ENCODE measurements around the genes ZNF146, ZNF790, ZNF793 and ZNF573.

GRCh38 chr19:36155496-36156834 lies 3.7 kb upstream of the COX7A1 start:
- RRBS, result no CpG with 5 or more reads among the region's 18 CpGs

DNA sequence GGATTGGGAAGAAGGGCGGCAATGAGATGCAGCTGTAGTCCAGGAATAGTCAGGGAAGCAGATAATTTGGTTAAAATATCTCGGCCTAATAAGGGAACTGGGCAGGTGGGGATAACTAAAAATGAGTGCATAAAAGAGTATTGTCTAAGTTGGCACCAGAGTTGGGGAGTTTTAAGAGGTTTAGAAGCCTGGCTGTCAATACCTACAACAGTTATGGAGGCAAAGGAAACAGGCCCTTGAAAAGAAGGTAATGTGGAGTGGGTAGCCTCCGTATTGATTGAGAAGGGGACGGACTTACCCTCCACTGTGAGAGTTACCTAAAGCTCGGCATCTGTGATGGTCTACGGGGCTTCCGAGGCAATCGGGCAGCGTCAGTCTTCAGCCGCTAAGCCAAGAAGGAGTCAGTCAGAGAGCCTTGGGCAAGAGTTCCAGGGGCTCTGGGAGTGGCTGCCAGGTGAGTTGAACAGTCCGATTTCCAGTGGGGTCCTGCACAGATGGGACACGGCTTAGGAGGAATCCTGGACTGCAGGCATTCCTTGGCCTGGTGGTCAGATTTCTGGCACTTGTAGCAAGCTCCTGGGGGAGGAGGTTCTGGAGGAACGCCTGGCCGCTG lies 6.2 kb upstream of the COX7A1 start:
- RRBS, result no CpG with 5 or more reads among the region's 14 CpGs

GRCh38 chr19:36158922-36159247 lies 6.6 kb upstream of the COX7A1 start:
- RRBS, result no CpG with 5 or more reads among the region's 5 CpGs

GRCh38 chr19:36159248-36160319 lies 7.3 kb upstream of the COX7A1 start:
- RRBS, result no CpG with 5 or more reads among the region's 24 CpGs

DNA sequence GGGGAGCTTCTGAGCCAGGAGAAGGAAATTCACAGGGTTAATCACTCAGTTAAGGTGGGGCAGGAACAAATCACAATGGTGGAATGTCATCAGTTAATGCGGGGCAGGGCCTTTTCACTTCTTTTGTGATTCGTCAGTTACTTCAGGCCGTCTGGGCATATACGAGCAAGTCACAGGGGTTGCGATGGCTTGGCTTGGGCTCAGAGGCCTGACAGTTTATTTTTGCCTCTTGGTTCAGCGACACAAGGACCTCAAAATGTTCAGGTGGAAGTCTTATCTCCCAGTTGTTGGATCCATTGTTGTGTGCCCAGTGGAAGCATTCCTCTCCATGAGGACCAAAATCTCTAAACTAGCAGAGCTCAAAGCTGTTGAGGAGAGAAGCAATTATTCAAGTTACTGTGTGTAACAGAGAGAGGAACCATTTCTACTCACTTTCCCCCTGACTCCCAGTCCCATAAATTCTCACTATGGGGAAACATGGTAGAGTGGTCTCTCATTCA lies 8.6 kb upstream of the COX7A1 start:
- RRBS, result no CpG with 5 or more reads among the region's 6 CpGs

DNA sequence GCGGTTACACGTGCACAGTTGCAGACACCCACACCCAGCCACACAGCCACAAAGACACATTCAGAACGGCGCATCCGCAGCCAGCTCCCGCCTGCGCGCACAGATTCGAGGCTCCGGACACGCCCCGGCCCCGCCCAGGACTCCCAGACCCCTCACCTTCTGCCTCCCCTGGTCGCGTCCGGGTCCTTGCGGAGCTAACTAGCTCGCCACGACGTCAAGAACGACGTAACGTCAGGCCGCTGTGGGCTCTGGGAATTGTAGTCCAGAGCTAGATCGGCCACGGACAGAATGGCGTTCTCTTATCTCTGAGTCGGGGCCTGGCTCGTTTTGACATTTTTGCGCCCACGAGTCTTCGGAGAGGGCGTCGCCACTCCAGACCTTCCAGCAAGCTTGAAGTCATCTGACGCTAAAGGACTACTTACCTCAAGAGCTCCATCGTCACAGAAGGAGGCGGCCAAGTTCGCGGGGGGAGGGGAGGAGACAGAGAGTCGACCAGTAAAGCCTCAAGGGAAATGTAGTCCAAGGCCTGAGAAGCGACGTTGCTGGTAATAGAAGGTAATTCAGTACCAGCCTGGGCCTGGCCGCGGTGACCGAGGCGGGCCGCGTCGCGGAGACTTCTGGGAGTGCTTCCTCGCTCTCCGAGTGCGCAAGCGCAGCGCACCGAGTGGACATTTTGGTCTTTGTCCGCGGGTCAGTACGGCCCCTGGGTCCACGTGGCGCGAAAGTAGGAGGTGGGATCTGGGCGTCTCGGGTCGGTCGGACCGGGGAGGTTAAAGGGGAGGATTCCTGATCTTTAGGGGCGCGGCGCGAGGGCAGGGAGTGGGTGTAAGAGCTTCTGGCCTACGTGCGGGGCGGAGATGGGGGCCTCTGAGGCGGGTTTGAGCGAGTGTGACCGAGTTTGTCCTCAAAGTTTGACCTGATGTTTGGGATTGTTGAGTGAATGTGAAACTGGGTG lies at the start of gene ZNF146:
ZNF146 (plus strand) TSS at position 641 of the 955 bp plus-strand sequence.
- RRBS, result 2% methylated on average over 5 of the region's 77 CpGs

- RRBS, result no CpG with 5 or more reads among the region's 20 CpGs
Measured at GRCh38 chr19:36215924-36216597, 1.2 kb downstream of the ZNF146 start.

- RRBS, result no CpG with 5 or more reads among the region's 18 CpGs
Measured at GRCh38 chr19:36238063-36239482, 23.7 kb downstream of the ZNF146 start.

- RRBS, result no CpG with 5 or more reads among the region's 4 CpGs
Measured at GRCh38 chr19:36746037-36746524, 26.5 kb downstream of the ZNF850 start.

- RRBS, result 3% methylated on average over 8 of the region's 43 CpGs
Measured at GRCh38 chr19:36838224-36839094, at the start of gene ZNF790. ZNF790 (minus strand) TSS chr19:36838387.

DNA sequence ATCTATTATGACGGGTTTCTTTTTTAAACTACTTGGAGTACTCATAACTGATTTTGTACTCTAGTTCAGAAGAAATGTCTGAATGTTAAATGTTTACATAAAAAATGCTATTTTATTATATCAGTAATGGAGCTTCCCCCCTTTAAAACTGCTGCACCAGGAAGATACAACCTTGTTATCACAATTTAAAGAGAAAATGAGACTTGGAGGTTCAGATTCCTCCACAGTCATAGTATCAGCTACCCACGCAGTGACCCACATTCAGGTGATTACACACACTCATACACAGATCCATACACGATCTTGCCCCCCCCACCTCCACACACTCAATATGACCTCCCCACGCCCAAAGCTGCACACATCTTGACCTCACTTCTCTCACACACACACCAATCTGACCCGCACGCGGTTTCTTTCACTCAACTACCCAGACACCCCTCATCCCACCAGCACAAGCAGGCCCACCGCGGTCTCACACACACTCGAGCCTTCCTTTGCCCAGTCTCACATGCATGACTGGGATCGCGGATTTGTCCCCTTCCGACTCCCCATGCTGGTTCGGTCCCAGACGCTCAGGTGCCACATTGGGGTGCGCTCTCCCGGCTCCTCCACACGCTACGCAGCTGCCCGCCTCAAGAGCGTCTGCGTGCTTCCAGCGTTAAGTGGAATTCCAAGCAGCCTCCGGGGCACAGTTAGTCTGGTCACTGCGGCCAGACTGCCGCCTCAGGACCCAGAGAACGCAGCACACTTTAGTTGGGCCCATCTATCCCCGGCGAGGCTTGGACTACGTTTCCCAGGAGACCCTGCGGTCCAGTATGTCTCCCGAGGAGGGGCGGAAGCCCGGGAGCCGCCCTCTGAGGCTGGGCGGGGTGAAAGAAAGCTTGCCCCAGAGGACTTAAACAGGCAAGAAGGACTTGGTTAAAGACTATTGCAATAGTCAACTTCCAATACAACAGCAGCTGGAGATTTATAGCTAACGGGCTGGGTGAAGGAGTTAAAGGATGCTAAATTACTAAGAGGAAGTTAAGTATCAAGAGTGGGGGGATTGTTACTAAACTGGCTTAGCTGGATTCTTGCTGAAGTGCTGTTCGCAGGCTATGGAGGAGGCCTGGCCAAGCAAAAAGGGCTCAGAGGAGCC lies 813 bp upstream of the ZNF345 start:
- RRBS, result 2% methylated on average over 14 of the region's 38 CpGs

DNA sequence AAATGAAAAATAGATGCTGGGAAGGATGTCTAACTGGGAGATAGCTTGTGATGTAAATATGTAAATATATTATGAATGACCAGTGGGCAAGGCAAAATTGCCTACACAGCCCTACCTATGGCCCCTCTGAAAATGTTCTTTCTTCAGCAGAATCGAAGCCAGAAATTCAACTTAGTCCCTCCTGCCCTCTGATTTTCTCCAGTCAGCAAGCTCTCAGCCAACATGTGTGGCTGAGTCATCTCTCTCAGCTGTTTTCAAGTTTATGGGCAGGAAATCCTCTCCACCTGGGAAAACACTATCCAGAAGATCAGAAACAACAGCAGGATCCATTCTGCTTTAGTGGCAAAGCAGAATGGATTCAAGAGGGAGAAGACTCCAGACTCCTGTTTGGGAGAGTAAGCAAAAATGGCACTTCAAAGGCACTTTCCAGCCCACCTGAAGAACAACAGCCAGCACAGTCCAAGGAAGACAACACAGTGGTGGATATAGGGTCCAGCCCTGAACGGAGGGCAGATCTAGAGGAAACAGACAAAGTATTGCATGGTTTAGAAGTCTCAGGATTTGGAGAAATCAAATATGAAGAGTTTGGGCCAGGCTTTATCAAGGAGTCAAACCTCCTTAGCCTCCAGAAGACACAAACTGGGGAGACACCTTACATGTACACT lies 8.8 kb upstream of the ZNF527 start:
- RRBS, result no CpG with 5 or more reads among the region's 2 CpGs

- RRBS, result 4% methylated on average over 5 of the region's 33 CpGs
Measured at GRCh38 chr19:37506669-37507361, at the start of gene ZNF793. ZNF793 (plus strand) TSS chr19:37506939.

DNA sequence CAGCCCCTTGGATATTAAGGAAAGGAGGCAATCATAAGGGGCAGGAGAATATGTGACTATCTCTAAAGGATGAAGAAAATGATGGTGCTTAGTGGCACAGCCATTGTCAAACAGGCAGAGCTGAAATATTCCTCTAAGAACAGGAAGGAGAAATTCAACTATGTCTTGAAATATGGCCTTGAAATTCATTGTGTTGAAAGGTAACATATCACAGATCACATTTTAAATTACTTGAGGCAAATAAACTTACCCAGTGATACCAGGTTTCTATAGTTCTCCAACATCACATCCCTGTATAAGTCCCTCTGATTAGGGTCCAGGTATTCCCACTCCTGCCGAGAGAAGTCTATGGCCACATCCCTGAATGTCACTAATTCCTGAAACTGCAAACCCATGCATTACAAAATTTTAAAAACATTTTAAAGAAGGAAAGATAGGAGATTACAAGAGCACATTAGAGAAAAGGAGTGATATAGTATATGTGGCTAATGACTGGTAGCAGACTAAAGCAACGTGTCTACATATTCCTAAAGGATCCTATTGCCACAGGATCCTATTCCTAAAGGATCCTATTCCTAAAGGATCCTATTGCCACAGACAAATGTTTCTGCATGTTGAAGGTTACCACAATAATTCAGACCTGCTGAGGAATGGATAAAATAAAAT lies 7.9 kb downstream of the ZNF573 start:
- RRBS, result no CpG with 5 or more reads among the region's 2 CpGs

DNA sequence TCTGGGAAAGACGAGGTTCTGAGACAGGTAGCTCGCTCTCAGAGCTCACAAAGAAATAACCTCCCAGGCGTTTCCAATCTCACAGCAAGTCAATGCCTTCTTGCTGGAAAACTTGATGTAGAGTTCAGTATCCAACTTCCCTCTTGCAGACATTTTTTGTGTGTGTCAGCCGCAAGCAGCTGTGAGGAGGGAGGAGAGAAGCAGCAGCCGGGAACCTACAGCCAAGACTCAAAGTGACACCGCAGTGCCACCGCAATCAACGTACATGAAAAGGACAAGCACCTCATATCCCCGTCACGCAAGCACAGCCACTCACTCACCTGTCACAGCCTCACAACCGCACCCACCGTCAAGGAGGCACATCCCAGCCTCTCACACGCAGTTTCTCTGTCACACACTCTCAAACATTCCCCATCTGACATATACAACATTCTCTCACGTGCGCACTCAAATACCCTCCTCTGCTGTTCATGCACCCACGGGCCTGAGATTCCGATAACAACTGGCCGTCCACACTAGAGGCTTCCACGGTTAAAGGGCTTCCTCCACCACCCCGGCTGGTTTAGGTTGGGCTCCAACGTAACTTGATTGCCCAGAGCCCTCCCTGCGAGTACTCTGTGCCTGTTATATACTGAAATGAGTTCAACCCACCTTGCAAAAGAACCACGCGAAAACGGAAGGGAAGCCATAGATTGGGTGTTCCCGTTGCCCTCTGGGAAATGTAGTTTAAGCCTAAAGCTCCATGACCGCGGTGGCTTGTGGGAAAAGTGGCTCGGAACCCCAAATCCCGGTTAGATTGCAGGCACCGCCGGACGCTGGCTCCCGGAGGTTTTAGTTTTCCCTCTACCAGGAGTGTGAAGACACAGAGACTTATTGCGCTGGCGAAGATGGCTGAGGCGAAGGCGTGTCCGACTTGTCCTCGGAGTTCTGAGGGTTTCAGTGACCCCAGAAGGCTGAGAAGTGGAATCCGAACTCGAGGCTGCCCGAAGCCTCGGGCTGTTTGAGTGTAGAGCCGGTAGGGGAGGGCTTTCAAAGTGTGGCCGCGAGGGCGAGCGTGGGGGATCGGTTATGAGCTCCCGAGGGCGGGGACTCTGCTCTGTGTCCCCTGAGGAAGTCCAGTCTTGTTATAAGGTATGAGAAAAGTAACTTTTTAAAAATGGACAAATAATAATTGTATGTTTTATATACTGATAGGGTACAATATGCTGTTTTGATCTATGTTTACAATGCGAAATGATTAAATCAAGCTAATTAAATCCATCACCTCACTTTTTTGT lies at the start of gene ZNF573:
ZNF573 (minus strand) TSS at position 694 of the 1,277 bp plus-strand sequence.
- RRBS, result no CpG with 5 or more reads among the region's 53 CpGs

DNA sequence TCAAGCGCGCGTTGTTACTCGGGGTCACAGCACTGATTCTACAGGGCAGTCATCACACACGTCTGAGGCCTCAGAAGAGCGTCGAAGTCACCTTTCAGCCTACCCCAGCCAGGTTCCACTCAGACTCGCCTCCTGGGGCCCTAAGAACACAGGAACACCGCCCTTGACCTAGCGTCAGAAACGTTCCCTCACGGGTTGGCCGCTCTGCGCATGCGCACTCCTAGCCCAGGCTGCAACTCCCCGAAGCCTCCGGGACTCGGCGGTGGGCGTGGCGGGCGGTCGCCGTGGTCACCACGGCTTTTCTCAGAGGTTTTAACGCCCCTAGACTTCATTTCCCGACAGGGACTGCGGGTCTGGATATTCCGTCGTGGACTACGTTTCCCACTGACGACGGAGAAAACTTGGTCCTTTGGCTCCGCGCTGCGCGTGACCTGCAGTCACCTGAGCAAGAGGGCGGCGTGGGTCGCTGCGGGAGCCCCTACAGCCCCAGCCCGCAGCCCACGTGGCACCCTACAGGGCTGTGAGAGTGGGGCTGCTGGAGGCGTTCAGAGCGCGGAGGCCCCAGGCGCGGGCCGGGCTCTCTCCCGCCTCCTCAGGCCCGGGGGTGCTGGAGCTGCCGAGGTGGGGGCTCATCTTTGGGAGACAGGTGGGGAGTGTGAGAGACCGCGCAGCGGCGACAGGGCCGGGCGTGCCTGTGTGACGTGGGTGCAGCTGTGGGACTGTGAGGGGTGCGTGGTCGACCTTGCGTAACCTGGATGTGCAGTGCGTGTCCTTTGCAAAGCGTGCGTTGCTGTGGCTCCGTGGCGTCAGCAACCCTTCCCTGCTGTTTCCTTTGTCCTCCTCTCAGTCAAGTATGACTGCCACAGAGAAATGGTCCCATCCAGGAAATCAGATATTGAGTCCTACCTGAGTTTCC lies 38.0 kb upstream of the ZNF573 start:
- RRBS, result 5% methylated on average over 2 of the region's 67 CpGs

- RRBS, result 90% methylated on average over 3 of the region's 26 CpGs
Measured at GRCh38 chr19:38005430-38006882, 98.9 kb downstream of the SIPA1L3 start.

GRCh38 chr19:38055129-38055863 lies 148.3 kb downstream of the SIPA1L3 start:
- RRBS, result no CpG with 5 or more reads among the region's 9 CpGs

GRCh38 chr19:38211591-38212322 lies 12.3 kb downstream of the DPF1 start:
- RRBS, result 71% methylated on average over 4 of the region's 28 CpGs

DNA sequence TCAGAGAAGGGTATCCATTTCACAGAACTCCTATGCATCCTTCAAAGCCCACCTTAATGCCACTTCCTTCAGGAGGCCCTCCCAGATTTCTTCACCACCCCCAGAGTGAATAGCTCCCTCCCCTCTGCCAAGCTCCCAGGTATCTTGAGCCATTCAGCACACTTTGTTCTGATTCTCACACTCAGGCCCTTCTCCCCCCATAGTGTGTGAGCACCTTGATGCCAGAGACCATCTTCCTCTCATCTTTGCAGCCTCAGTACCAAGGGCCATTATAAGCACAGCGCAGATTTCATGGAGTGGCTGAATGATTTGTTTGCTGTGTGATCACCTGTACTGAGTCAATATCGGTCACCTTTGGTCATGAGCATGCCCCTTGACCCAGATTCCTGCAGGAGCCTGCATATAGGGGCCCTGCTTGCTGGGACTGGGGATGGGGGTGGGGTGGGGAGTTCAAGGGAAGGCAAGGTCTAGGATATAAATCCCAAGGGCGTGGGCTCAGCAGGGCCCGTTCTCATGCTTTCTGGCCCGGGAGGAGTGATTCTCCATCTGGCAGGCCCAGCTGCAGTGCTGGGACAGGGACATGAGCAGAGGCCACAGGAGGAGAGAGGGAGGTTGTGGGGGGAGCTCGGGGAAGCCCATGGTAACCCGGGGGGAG lies 5.5 kb downstream of the PPP1R14A start:
- RRBS, result 2% methylated on average over 2 of the region's 7 CpGs

Measured in HGPS cell (cell line).